H1 (cell line): ENCODE data around the genes NUTM2B and TMEM254.

DNA sequence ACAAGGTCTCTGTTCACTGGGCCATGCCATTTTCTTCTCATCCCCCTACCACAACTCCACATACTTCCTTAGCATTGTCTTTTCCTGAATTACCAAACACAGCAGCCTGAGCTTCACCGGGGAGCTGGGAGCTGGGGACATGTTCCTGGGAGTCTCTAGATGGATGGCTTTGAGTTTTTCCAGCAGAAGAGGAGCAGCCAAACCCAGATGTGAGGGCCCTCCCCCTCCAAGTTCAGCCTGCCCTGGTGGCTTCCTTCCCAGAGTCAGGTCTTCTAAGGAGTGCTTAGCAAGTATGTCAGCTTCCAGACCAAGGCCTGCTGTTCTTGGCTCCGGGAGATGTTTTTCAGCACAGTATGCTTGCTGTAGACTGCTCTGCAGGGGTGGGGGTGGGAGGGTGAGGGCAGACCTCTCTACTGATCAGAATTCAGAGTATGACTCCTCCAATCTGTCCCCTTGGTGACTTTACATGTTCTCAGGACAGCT lies 516.6 kb upstream of the ZMIZ1 start:
- RRBS, result no CpG with 5 or more reads among the region's 2 CpGs
CAGE:
- cytosol, long polyA plus RNA, result no peak
- long polyA plus RNA, result no peak
- nucleus, long polyA plus RNA, result no peak

GRCh38 chr10:78556813-78557071 lies 512.0 kb upstream of the ZMIZ1 start:
CAGE:
- cytosol, long polyA plus RNA, result no peak
- long polyA plus RNA, result no peak
- nucleus, long polyA plus RNA, result no peak

GRCh38 chr10:78813748-78814161 lies 255.0 kb upstream of the ZMIZ1 start:
- RRBS, result no CpG with 5 or more reads among the region's 5 CpGs
CAGE:
- cytosol, long polyA plus RNA, result no peak
- long polyA plus RNA, result no peak
- nucleus, long polyA plus RNA, result no peak

GRCh38 chr10:79007810-79008322 lies 60.9 kb upstream of the ZMIZ1 start:
- RRBS, result no CpG with 5 or more reads among the region's 3 CpGs
CAGE:
- cytosol, long polyA plus RNA, result no peak
- long polyA plus RNA, result no peak
- nucleus, long polyA plus RNA, result no peak

- RRBS, result no CpG with 5 or more reads among the region's 11 CpGs
CAGE:
- cytosol, long polyA plus RNA, result no peak
- long polyA plus RNA, result no peak
- nucleus, long polyA plus RNA, result no peak
Observed at GRCh38 chr10:79071879-79072513, 3.2 kb downstream of the ZMIZ1 start.

DNA sequence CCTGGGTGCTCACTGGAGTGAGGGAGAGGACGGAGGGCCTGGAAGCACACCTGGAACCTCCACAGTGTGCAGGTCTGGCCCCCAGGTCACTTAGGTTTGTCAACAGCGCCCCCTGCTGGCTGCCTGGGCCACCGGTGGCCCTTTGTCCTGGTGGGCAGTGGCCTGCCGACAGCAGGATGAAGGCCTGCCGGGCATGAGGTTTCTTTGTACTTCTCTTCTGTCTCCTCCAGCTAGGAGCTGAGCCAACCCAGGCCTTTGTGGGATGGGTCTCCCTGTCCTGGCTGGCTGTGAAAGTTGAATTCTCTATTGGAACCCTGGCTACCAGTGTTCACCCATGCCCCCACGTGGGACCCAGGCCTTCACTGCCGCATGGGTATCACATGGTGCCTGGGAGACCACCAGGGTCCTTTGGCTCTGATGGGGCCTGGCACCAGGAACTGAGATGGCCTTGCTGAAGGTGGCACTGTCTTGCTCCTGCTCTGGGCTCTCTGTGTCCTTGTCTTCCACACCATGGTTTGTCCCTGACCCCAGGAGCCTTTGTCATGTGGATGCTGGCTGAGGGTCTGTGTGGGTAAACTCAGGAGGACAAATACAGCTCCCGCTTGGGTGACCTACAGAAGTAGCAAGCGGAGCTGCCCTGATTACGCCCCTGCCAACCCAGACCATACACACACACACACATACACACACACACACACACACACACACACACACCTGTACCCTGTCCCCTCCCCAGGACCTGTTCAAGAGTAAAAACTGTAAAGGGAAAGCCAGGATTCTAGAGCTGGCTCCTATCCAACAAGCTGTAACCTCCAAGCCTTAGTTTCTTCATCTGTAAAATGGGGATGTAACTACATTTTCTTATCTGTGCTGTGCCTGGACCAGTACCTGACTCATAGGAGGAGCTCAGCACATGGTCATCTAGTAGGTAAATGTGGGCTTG lies 128.4 kb downstream of the ZMIZ1 start:
- RRBS, result 40% methylated on average over 3 of the region's 10 CpGs
CAGE:
- cytosol, long polyA plus RNA, result no peak
- long polyA plus RNA, result no peak
- nucleus, long polyA plus RNA, result no peak

GRCh38 chr10:79266131-79266442 lies 81.2 kb upstream of the PPIF start:
- RRBS, result no CpG with 5 or more reads among the region's 5 CpGs
CAGE:
- cytosol, long polyA plus RNA, result no peak
- long polyA plus RNA, result no peak
- nucleus, long polyA plus RNA, result no peak

DNA sequence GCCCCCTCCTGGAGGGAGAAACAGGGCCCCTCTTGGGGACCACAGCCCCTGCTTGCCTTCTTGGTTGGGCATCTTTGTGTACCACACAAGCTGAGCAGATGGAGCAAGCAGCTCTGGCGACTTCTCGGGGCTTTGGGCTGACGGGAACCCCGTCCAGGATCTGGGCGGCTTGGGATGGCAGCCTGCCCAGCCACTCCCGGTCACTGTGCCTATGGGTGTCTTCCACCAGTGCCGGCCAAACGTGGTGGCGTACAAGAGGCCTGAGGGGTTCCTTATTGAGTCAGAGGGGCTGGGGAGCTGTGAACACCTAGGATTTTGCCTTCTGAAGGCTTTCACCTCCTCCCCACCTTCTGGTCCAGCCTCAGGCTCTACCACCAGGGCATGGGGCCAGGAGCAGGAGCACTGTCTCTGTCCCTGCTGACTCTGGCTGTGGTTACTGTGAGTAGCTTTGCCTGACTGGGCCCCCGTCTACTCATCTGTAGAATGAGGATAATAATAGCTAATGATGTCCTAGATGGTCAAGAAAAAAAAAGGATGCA lies 71.8 kb upstream of the PPIF start:
- RRBS, result no CpG with 5 or more reads among the region's 10 CpGs
CAGE:
- cytosol, long polyA plus RNA, result no peak
- long polyA plus RNA, result no peak
- nucleus, long polyA plus RNA, result no peak

DNA sequence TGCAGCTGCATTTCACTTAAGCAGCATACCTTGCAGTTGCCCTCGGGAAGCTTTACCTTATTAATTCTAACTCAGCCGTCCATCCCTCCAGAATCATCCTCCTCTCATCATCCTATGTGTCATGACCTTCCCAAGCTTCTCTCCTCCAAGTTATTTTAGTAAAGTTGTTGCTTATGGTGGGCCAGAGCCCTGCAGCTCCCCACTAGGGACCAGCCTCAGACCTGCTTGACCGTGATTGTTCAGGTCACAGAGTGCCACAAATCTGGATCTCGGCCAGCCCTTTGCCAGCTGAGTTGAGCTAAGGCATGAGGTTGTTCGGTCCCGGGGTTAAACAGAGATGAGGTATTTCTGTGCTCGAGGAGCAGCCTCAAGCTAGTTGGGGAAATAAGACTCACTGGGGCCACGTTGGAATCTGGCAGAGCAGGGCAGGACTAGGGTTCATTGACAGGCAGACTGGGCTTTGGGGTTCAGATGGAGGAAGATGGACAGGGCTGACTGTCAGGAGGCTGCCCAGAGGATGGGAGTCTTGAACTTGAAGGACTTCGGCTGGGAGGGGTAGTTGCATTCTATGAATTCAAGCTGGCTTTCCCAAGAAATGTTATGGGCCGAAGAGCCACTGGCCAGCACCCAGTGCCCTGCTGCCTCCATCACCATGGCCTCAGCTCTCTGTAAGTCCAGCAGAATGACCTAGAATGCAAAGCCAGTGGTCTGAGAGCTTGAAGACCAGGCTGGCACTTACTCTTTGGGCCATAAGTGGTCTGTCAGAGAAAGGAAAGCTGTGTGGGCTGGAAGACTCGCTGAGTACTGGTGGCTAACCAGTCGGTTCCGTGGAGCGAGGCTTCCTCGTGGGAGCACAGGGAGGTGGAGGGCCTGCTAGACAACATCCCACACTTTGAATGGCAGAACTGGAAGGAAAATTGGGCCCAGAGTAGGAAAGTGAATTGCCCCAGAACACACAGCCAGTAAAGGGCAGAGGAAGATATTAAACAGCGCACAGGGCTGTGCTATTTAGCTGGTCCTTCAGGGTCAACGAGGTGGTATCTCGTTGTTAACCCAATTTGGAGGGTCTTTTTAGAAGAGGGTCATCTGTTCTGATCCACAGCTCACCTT lies 66.0 kb upstream of the PPIF start:
- RRBS, result no CpG with 5 or more reads among the region's 18 CpGs
CAGE:
- cytosol, long polyA plus RNA, result no peak
- long polyA plus RNA, result no peak
- nucleus, long polyA plus RNA, result no peak

- RRBS, result no CpG with 5 or more reads among the region's 12 CpGs
CAGE:
- cytosol, long polyA plus RNA, result no peak
- long polyA plus RNA, result no peak
- nucleus, long polyA plus RNA, result no peak
Observed at GRCh38 chr10:79301504-79302159, 45.6 kb upstream of the PPIF start.

GRCh38 chr10:79331103-79332283 lies 15.8 kb upstream of the PPIF start:
- RRBS, result no CpG with 5 or more reads among the region's 14 CpGs
CAGE:
- cytosol, long polyA plus RNA, result no peak
- long polyA plus RNA, result no peak
- nucleus, long polyA plus RNA, result no peak

- RRBS, result no CpG with 5 or more reads among the region's 25 CpGs
CAGE:
- cytosol, long polyA plus RNA, result no peak
- long polyA plus RNA, result no peak
- nucleus, long polyA plus RNA, result no peak
Observed at GRCh38 chr10:79349389-79350742, 2.6 kb downstream of the PPIF start.

DNA sequence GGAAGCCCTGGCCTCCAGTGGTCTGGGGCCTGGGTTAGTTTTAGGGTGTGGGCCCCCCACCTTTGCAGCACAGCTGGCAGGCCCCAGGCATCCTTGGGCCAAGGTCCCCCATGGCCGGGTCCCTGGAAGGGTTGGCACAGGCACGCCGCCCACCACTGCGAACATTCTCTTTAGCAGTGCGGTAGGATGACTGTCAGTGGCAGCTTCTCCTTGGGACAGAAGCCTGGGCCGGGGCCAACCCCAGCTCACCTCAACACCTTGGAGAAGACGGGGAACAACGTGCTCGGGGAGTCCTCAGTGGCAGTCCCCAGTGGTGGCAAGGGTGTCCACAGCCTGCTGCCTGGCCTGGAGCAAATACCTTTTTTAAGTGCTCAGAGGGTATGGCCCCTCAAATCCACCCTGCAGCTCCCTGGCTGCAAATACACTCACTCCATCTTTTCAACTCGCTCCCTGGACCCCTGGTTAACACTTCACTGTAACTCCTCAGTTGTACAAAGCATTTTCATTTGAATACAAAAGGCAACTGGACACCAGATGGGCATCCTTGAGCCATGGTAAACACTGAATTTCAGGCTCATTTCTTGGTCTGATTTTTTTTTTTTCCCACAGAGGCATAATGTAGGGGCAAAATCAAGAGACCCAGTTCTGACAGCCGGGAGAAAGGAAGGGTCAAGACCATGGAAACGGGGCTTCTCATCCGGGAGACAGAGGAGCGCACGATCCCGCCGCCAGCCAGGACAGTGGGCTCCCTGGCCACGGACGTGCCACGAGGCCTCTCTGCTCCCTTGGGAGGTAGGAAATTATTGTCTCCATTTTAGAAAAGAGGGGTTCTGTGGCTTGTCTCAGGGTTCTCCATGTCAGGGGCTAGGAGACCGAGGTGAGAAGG lies 37.2 kb downstream of the PPIF start:
- RRBS, result no CpG with 5 or more reads among the region's 21 CpGs
CAGE:
- cytosol, long polyA plus RNA, result no peak
- long polyA plus RNA, result no peak
- nucleus, long polyA plus RNA, result no peak

GRCh38 chr10:79444254-79445176 lies 909 bp downstream of the ZCCHC24 start:
- RRBS, result 1% methylated on average over 10 of the region's 51 CpGs
CAGE:
- cytosol, long polyA plus RNA, result no peak
- long polyA plus RNA, result no peak
- nucleus, long polyA plus RNA, result no peak

GRCh38 chr10:79450327-79450526 lies 4.8 kb upstream of the ZCCHC24 start:
- RRBS, result no CpG with 5 or more reads among the region's 2 CpGs
CAGE:
- cytosol, long polyA plus RNA, result no peak
- long polyA plus RNA, result no peak
- nucleus, long polyA plus RNA, result no peak

GRCh38 chr10:79467651-79468275 lies 22.3 kb upstream of the ZCCHC24 start:
- RRBS, result no CpG with 5 or more reads among the region's 6 CpGs
CAGE:
- cytosol, long polyA plus RNA, result no peak
- long polyA plus RNA, result no peak
- nucleus, long polyA plus RNA, result no peak

DNA sequence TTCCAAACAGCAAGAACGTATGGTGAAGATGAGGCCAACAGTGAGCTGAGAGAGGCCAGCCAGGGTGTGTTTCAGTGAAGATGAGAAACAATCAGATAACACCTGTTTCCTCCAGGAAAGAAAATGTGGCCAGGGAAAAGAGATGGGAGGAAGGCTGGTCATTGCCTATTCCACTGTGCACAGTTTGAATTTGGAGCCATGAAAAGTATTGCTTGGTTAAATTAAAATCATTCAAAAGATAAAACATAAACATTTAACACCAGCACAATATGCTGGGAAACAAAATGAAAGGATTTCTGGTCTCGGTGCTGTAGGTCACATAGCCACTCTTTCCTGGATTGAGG lies at the start of gene NUTM2B:
Gene NUTM2B (plus strand): TSS at position 291 of the 344 bp plus-strand sequence.
- RRBS, result no CpG with 5 or more reads among the region's 2 CpGs
CAGE:
- cytosol, long polyA plus RNA, result no peak
- long polyA plus RNA, result no peak
- nucleus, long polyA plus RNA, result no peak

DNA sequence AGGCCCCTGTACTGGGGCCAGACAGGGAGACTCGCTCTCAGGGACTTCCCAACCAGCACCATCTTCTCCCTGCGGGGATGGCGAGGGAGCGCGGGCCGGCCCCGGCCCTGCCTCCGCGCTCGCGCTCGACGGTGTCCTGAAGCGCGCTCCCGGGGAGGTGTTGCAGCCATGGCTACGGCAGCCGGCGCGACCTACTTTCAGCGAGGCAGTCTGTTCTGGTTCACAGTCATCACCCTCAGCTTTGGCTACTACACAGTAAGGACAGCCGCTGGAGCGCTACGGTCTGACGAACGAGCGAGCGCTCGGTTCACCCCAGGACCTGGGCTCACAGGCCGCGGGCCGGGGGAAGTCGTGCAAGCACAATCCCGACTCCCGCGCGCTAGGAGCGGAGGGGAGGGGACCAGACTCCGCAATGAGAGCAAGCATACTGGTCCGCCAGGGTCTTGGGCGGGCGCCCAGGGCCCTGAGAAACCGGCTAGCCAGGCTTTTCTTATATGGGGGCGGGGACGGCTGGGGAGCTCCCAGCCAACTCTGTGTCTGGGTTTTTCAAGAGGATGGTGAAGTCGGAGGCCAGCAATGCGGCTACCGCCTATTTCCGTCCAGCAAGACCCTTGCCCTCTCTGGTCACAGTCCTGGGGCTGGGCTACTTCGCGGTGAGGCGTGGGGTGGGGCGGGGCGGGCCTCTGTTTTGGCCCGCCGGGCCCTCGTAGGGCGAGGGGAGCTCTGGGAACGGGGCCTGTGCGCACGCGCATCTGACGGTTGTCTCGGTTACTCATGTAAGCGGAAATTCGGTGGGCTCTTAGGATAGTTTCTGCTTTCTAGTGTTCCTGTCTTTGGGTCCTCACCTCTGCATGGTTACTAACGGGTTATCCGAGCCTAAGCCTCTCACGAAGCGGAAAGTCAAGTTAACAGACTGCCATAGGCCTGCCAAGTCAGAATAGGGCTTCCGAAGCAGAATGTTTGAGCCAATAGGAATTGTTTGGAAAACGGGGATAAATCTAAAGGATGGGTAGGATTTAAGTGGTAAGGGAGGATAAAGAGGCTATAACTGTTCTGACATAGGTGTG lies at the start of gene TMEM254:
Gene TMEM254 (plus strand): TSS at position 134 of the 1,067 bp plus-strand sequence.
- RRBS, result 1% methylated on average over 10 of the region's 72 CpGs
CAGE:
- cytosol, long polyA plus RNA, result start-site peak on the plus strand centred at position 135 of the sequence, 14 bp wide, 90 reads; start-site peak on the plus strand centred at position 748 of the sequence, 11 bp wide, 60 reads
- long polyA plus RNA, result start-site peak on the plus strand centred at position 146 of the sequence, 30 bp wide, 40 and 99 reads in 2 replicates; start-site peak on the plus strand centred at position 754 of the sequence, 81 bp wide, 55 and 59 reads in 2 replicates
- nucleus, long polyA plus RNA, result start-site peak on the plus strand centred at position 152 of the sequence, 12 bp wide, 32 reads; start-site peak on the plus strand centred at position 752 of the sequence, 22 bp wide, 57 reads

GRCh38 chr10:80135820-80136568 lies 3.5 kb downstream of the PLAC9 start:
- RRBS, result 76% methylated on average over 3 of the region's 12 CpGs
CAGE:
- cytosol, long polyA plus RNA, result no peak
- long polyA plus RNA, result no peak
- nucleus, long polyA plus RNA, result no peak

DNA sequence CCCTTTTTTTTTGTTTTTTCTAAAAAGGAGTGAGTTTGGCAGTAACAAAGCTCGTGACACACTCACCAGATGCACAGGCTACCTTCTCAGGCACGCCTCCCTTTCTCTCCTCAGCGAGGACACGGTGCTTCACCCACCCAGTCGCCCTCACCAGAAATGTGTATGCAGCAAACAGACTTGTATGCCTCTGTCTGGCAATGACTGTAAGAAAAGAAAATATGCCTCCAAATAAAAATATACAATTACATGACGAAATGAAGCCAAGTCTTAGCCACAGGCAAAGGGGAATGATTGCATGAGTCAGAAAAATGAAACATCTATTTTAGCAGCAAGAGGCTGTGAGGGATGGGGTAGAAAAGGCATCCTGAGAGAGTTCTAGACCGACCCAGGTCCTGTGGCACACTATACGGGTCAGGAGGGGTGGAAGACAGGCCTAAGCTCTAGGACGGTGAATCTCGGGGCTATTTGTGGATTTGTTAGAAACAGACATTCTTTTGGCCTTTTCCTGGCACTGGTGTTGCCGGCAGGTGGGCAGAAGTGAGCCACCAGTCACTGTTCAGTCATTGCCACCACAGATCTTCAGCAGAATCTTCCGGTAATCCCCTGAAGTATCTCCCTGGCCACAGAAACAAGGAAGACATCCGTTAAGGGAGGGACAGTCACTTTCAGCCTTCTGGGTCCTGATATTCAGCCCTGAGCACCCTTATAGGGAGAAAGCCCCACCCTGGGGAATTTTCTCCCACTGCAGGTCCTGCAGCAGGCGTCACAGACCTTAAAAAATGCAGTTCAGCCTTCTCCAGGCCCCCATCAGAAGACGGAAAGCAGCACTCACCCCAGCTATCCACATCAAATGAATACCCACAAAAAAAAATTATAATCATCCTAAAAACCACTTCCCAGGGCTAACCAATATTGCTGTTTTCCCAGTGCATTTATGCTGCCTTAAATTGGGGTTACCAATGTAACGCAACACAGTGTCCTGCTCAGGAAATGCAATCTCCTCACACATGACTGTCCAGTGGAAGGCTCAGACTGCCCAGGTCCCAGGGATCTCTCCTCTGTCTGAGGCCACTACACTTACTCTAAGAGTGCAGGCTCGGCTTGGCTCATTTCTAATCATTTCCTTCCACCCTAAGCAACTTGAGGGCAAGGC lies 23.1 kb downstream of the PLAC9 start:
- RRBS, result 90% methylated on average over 2 of the region's 17 CpGs
CAGE:
- cytosol, long polyA plus RNA, result no peak
- long polyA plus RNA, result no peak
- nucleus, long polyA plus RNA, result no peak